ENCODE data around the genes MED28 and ADGRA3.

DNA sequence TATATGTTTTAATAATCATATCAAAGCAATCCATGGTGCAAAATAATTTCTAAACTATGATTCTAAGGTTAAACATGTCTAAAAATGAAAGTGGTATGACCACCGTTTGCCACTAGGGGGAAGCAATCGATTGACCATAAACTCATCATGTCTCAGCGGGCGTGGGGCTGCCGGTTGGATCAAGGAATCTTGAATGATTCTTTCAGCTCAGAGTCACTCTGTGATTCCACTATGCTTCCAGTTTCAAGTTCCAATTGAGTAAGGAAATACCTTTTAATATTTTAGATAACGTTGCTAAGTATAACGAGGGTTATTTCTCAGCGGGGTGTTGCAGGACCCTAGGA is 27.9 kb upstream of the LAP3 start:
- PRO-cap, 2 experiments = no peak in any of the 2 experiments

DNA sequence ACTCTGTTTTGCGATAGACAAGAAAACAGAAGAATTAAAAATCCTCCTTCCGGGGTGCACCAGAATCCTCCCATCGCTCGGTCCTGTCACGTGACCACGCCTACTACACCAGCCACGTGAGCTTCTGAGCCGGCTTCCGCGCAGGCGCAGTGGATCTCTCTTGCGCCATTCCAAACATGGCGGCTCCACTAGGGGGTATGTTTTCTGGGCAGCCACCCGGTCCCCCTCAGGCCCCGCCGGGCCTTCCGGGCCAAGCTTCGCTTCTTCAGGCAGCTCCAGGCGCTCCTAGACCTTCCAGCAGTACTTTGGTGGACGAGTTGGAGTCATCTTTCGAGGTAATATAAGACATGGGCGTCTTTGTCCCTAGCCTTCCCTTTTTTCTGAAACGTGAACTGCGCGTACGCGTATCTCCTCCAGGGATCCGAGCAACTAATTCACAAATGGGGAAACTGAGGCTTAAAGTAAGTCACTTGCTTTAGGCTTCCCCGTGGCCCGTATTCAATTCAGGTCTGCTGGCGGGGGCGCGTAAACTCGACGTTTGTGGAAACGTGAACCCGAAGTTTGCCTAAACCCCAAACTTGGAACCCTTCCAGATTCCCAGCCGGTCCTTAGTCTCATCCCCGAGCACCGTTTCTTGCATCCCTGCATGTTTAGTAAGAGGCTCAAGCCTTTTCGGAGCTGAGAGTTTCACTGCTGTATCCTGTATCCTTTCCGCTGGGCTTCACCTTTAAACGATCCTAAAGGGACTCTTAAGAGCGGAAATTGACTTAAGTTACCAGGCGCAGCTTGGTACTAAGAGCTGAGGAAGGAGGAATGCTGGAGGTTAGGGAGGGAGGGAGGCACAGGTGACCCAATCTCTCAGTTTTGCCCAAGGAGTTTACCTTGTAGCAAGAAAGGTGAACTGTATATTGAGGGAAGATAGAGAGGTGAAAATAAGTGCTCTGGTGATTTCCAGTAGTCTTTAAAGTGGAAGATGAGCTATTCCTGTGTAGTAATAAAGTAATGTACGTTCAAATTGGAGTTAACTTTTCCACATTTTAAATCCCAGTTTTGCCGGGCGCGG is at the start of gene MED28:
TSS of gene MED28 (plus strand) at position 163 of the 1,063 bp plus-strand sequence.
- PRO-cap, 2 experiments = peak in 2 of 2 experiments; most common plus-strand start position 114 of the sequence (in 1); most common minus-strand start position 88 of the sequence (in 2)

- PRO-cap, 2 experiments = no peak in any of the 2 experiments
Observed at GRCh38 chr4:17743874-17744136, 37.6 kb downstream of the FAM184B start.

GRCh38 chr4:17866140-17866570 is 55.4 kb downstream of the NCAPG start:
- PRO-cap, 2 experiments = no peak in any of the 2 experiments

DNA sequence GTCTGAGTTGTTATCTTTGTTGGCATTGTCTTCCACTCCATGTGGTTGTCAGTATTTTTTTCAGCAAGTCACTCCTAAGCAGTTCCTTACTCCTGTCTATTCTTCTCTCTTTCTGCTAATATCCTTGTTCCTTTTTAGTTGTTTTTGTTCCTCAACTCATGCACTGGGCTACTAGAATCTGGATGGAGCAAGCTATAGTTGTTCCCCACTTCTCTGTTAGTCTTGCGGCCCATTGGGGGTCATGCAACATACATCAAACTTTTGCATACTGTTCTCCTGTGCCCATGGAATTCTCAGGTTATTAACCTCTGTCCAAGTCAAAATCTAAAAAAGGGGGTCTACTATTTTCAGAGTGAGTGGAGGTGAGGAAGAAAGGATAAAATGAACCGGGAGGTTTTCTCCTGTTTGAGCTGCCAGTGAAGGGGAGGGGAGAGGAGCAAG is 300.1 kb upstream of the LCORL start:
- PRO-cap, 2 experiments = no peak in any of the 2 experiments

DNA sequence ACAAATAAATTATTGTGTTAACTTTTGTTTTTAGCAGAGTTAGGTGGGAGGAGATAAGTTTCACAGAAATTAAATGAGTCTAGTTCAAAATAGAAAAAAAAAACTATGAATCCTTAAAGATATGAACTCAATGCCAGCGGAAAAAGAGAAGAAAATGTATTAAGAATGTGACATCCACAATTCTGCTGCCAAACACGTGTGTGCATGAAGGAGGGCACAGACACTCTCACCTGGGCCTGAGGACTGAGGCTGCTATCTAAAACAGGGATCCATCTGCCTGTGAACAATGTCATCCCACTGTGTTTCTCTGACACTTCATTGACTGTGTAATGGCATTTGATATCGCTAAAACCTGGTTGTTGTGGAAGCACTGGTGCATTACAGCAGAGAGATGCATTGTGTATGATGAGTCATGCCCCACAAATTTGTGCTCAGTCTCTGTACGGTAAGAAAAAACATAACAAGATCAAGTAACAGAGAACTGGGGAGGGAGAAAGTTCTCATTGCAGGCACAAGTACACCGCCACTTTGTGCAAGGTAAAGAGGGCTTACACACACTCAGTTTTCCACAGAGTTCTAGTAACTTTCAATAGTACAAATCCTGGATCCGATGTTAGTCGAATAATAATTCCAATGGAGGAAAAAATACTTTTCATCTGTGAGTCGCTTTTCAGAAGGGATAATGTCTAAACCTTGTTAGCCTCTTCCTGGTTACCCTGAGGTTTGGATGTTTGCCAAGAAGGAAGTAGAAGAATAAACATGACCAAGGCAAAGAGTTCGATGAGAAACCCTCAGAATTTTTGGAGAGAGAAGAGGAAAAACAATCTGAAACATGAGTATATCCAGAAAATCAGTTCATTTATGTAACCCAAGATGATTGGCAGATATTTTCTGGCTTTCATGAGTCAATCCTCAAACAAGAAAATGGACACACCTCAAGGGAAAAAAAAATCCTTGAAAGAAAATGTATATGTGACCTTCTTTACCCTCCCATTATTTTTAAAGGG is 512.6 kb upstream of the SLIT2 start:
- PRO-cap, 2 experiments = no peak in any of the 2 experiments

DNA sequence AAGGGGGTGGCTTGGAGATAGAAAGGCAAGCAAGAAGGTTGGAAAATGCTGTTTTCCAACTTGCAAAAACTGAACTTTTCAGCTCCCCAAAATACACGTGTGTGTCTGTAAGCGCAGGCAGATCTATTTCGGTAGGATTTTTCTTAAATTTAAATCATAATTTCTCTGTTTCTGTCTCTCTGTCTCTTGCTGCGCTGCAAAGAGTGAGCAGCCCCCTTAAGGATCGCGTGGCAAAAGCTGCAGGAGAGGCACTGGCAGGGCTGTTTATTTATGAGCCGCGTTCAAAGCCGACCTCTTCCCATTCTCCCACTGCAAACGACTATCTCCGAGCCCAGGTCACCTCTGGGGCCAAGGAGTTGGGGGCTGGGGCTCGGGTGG is 433 bp upstream of the SLIT2 start:
- PRO-cap, 2 experiments = no peak in any of the 2 experiments

DNA sequence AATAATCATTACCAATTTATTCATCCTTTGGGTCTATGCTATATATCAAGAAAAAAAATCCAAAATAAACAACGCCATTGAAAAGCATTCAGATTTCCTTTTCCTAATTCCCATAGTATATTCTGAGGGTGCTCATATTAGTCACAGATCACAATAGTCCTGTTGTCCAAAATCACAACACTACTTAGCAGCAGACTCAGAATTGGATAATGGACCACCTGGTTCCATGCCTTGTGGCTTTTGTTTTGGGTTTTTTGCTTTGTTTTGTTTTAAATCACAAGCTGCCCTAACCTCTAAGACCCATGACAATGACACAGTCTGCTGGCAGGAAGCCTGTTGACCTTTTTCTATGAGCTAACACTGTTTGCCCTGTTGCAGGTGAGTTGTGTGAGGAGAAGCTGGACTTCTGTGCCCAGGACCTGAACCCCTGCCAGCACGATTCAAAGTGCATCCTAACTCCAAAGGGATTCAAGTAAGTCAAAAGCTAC is 110.9 kb upstream of the PACRGL start:
- PRO-cap, 2 experiments = no peak in any of the 2 experiments

DNA sequence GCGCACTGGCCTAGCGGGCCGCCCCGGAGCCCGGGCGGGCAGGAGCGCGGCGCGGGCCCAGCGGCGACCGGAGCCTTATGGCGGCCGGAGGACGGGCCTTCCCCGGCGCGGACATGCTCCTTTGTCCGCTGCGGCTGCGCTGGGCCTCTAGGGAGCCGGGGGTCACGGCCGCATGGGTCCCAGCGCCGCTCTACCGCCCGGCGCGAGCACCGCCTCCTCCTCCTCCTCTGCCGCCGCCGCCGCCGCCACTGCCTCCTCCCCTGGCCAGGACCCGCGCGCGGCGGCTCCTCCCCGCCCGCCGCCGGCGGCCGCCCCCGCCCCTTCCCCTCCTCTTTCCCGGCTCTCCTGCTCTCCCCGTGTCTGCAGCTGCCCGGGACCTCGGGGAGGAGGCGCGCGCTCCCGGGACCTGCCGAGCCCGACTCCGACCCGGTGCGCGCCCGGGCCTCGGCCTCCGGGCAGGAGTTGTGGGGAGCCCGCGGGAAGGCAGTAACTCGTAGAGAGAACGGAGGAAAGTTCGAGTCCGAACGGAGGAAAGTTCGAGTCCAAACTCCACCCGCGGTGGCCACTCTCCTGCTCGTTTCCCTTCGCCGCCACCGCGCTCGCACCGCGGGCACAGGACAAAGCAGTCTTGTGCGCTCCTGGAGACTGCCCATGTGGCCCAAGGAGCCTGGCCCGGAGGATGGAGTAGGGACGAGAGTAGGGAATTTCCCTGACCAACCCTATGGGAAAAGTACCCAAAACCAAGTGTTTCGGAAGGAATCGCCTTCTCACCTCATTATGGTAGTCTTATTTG is at the start of gene ADGRA3:
TSS of gene ADGRA3 (minus strand) at position 250 of the 793 bp plus-strand sequence.
- PRO-cap, 2 experiments = peak in 2 of 2 experiments; most common plus-strand start position 365 of the sequence (in 1); most common minus-strand start position 229 of the sequence (in 2)

- PRO-cap, 2 experiments = no peak in any of the 2 experiments
Observed at GRCh38 chr4:23392893-23393459, 496.9 kb downstream of the PPARGC1A start.

- PRO-cap, 2 experiments = no peak in any of the 2 experiments
Observed at GRCh38 chr4:23812624-23813366, 77.1 kb downstream of the PPARGC1A start.

- PRO-cap, 2 experiments = peak in 2 of 2 experiments; most common plus-strand start chr4:23878013 (in 2); most common minus-strand start chr4:23877844 (in 1)
Observed at GRCh38 chr4:23877572-23878977, 11.8 kb downstream of the PPARGC1A start.

GRCh38 chr4:24471956-24472307 is 112.4 kb downstream of the DHX15 start:
- PRO-cap, 2 experiments = no peak in any of the 2 experiments

DNA sequence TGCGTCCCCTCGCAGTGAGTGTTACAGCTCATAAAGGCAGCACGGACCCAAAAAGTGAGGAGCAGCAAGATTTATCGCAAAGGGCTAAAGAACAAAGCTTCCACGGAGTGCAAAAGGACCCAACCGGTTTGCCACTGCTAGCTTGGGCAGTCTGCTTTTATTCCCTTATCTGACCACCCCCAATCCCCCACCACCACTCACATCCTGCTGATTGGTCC is 14.3 kb upstream of the DHX15 start:
- PRO-cap, 2 experiments = no peak in any of the 2 experiments

GRCh38 chr4:25331498-25331789 is 18.9 kb downstream of the ZCCHC4 start:
- PRO-cap, 2 experiments = peak in 1 of 2 experiments; most common minus-strand start chr4:25331617 (in 1)

DNA sequence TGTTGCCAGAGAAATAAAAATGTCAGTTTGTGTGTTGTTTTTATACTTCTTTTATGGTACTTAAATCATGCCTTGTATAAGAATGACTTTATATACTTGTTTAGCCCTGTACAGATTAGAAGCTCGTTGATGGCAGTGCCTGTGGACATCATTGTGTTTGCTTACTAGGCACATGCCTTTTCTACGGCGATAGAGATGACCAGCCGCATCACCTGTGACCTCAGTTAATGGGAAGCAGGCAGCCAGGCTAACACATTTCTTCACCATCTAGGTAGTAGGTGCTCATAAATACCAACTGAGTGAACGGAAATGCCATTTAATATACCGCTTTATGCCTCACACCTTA is 3.9 kb upstream of the ANAPC4 start:
- PRO-cap, 2 experiments = peak in 2 of 2 experiments; most common plus-strand start position 223 of the sequence (in 2)

GRCh38 chr4:25790012-25790627 is 72.7 kb downstream of the SEL1L3 start:
- PRO-cap, 2 experiments = no peak in any of the 2 experiments

DNA sequence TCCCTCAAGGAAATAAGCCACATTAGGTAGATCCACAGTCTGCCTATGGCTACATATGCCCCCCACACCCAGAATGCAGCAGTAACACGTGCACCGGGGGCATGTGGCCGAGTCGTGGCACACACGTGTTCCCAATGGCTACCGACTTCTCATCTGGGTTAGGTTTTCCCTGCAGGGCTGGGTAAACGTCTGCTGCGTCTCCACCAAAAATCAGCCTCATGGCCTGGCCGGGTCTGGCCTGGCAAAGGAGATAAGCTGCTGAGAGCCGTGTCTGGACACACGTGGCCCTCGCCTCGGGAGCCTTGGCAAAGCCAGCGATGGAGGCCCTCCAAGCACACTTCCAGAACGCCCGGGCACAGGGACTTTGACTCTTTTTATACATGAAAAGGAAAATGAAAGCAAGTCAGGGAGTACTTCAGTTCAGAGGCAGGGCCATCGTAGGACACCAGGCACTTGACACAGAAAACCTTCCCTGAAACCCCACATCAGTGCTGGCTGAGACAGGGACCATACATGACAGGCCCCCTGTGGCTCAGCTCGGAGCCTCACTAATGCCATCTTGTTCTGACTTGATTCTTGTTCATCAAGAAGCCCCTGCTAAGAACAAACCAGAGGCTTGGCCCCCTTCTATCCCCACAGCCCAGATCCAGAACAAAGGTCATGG is 19.1 kb downstream of the SEL1L3 start:
- PRO-cap, 2 experiments = no peak in any of the 2 experiments

GRCh38 chr4:25875066-25875786 is 12.4 kb upstream of the SEL1L3 start:
- PRO-cap, 2 experiments = no peak in any of the 2 experiments

GRCh38 chr4:25878418-25879144 is 15.8 kb upstream of the SEL1L3 start:
- PRO-cap, 2 experiments = no peak in any of the 2 experiments